Colic lymph node (tissue), 1 donor: ENCODE measurements around the gene NSUN3.

GRCh38 chr3:73813531-73813820 is 188.7 kb upstream of the PDZRN3 start:
- PRO-cap: no peak

DNA sequence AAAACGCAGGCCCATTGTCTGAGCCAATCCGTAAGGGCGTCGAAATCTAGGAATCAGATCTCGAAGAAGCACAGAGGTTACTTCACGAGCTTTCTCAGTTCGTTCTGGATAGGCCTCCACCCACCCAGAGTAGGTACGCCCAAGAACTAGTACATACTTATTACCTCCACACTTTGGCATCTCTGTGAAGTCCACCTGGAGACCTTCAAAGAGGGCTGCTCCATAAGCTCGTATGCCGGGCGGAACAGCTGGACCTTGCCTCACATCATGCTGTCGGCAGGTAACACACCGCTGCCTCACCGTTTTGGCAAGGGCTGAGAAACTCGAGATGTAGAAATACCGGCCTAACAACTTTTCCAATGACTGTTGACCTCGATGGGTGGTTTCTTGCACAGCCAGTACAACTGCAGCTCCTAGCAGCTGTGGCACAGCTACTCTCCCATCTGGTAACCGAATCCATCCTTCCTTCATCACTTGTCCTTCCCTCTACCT is 302.1 kb upstream of the FRG2C start:
- PRO-cap: no peak

DNA sequence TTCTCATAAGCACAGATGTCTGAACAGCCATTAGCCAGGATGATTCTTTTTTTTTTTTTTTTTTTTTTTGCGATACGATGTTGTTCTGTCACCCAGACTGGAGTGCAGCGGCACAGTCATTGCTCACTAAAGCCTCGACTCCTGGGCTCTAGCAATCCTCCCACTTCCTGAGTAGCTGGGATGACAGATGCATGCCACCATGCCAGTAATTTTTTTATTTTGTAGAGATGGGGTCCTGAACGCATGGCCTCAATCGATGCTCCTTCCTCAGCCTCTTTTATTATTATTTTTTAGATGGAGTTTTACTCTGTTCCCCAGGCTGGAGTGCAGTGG is 240.4 kb upstream of the FRG2C start:
- PRO-cap: no peak

- PRO-cap: no peak
Measured at GRCh38 chr3:75502498-75503112, 161.5 kb upstream of the FRG2C start.

DNA sequence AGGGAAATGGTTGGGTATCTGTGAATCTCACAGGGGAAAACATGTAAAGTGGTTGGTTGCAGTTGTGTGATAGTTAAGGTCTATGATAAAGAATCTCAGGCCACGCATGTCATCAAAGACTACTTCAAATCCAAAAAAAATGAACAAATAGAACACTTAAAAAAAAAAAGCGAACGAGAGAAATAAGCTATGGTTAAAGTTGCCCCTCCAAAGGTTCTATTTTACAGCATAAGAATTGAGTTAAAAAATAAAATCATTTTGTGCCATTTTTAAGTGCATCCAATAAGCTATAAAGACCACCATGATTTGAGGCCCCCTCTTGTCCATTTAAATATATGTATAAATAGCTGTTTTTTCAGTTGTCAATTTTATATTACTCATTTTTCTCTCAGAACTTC is 1008.6 kb downstream of the ROBO1 start:
- PRO-cap: unidirectional peak, plus-strand start at position 161 of the sequence

GRCh38 chr3:78921503-78921924 is 846.3 kb downstream of the ROBO1 start:
- PRO-cap: no peak

DNA sequence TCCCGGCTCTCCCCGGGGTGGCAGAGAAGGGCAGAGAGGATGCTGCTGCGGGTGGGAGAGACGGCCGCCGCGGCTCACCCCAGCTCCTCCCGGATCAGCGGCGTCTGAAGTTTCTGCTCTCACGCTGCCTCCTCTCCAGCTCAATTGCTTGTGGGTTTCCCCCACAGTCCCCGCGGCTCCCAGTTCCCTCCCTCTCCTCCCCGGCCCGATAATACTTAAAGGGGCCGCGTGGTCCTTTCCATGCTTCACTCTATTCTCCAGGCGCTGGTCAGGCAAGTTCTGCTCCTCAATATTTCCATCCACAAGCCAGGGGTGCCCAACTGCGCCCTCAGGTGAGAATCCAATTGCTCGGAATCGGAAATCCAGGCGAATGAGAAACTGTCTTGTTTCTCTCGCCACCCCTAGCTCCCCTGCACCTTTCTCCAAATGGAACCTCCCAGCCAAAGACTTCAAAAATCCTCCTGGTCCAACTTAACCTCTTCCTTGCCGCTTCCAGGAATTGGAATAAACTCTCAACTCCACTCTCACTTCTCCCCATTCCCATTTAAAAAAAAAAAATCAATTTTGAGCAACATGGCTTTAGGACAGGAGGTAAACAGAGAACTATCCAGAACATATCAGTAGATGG is 748.4 kb downstream of the ROBO1 start:
- PRO-cap: unidirectional peak, minus-strand start at position 106 of the sequence

DNA sequence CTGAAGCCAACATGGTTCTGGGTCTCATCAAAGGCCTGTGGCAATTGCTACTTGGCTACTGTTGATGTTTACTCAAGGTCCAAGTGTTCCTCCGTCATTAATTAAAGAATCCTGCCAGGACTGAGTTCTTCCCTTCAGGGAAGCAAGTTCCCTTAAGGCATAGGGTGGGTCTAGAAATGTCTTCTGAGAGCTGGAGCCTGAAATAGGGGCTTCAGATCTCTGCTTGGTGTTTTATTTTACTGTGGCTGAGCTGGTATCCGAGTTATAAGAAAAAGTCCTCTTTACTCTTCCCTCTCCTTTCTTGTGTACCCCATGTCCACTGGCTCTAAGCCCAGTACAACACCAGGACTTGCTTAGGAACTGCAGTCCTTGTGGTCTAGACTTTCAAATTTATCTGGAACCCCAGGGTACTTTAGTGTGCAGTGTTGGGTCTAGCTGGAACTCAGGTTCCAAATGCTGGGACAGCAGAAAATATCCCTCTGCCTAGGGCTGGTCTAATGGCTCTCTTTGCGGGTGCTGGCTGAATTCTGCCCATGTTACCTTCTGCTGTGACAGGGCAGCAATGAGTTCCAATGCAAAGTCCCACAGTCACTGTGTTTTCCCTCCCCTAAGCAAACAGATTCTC is 229.9 kb downstream of the GBE1 start:
- PRO-cap: no peak

- PRO-cap: no peak
Measured at GRCh38 chr3:81726674-81727252, 34.7 kb downstream of the GBE1 start.

- PRO-cap: no peak
Measured at GRCh38 chr3:81816896-81817205, 55.4 kb upstream of the GBE1 start.

DNA sequence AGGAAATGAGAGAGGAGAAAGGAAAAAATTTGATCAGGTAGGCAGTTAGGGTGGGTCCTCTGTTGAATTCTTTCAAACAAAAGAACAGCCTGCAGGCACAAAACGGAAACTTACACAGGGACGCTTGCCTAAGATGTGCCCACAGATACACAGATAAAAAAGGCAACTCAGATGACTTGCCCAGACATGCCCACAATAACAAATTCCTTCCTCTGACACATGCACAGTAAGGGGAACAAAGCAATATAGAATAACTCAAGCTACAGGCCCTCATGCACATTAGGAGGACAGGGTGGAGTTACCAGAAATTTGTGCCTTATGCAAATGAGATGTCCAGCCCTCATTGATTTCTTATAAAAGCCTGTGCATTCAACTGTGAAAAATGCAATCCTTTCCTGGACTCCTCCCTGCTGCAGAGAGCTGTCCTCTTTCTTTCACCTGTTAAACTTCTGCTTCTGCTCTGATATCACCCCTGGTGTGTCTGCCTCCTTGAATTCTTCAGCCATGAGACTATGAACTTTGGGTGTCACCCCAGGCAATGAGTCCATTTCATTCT is 1024.2 kb upstream of the CADM2 start:
- PRO-cap: no peak

GRCh38 chr3:84304050-84304998 is 654.5 kb upstream of the CADM2 start:
- PRO-cap: no peak

GRCh38 chr3:86247882-86248133 is 743.1 kb downstream of the VGLL3 start:
- PRO-cap: no peak

GRCh38 chr3:87795681-87796543 is 3.4 kb downstream of the HTR1F start:
- PRO-cap: no peak

DNA sequence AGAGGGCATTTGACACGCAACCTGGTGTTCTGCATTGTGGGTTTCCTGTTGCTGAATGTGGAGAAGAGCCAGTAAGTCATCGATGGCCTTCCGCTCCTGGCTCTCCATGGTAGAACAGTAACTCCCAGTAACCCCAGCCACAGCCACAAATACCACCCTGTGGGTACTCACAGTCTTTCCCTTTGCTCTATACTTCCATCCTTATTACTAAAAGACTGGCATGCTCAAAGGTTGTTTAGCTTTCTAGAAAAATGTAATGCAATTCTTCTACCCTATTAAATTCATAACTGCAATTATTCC is 61.4 kb downstream of the CGGBP1 start:
- PRO-cap: no peak

DNA sequence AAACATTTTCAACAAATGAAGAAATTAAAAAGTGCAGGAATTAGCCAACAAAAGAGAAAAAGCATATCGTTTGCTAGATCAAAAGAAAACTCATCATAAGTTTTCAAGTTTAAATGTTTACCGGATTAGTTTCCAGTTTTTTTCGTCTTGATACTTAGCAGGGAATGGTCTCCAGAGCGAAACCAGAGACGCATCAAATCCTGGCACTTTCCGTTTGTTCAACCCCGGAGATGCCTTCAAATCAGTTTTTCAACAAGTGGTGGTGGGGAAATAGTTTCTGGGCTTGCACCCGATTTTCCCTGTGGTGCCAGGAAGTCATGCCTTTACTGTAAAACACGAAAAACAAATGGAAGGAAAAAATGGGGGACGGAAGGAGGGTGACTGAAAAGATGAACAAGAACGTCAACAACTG is 901 bp downstream of the CGGBP1 start:
- PRO-cap: no peak

- PRO-cap: no peak
Measured at GRCh38 chr3:93905463-93906234, 68.0 kb downstream of the PROS1 start.

- PRO-cap: bidirectional peak, plus-strand start at chr3:94062752, minus-strand start at chr3:94062726; bidirectional peak, plus-strand start at chr3:94063061, minus-strand start at chr3:94062896; bidirectional peak, plus-strand start at chr3:94063319, minus-strand start at chr3:94063271
Measured at GRCh38 chr3:94062586-94063647, at the start of gene NSUN3. Gene NSUN3, plus strand, starts transcription at chr3:94063061.

- PRO-cap: no peak
Measured at GRCh38 chr3:94881131-94881385, 818.2 kb downstream of the NSUN3 start.

GRCh38 chr3:96323559-96323924 is 490.9 kb upstream of the EPHA6 start:
- PRO-cap: no peak